Occipital lobe (tissue), 2 donors: ENCODE data around the gene ZC4H2.

DNA sequence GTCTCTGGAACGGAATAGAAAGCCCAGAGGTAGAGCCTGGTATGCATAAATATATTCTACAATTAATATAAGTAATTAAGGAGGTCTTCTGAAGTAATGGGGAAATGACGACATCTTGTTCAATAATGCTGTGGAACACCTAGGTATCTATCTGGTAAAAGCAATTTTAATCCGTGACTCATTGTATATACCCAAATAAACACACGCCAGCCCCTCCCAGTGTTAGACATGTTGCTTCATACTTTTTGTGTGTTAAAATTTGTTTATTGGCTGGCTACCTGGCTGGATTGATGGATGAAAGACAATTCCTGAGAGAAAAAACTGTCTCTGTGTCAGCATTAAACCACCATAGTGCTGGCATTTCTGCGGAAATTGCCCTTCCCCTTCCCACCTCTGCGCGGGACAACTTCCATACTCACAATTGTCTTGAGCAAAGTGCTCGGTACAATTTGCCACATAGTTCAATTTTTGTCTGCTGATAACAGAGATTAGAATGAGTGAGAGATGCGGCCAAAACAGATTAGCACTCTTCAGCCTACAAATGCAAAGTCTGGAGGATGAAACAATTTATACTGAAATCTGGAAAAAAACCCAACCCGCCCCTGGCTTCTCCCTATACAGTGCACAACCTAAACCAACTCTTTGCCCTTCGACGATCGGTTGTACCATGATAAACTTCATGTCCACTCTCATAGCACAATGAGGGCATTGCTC is 500 bp upstream of the ZXDA start:
- RAMPAGE, long total RNA: no peak

DNA sequence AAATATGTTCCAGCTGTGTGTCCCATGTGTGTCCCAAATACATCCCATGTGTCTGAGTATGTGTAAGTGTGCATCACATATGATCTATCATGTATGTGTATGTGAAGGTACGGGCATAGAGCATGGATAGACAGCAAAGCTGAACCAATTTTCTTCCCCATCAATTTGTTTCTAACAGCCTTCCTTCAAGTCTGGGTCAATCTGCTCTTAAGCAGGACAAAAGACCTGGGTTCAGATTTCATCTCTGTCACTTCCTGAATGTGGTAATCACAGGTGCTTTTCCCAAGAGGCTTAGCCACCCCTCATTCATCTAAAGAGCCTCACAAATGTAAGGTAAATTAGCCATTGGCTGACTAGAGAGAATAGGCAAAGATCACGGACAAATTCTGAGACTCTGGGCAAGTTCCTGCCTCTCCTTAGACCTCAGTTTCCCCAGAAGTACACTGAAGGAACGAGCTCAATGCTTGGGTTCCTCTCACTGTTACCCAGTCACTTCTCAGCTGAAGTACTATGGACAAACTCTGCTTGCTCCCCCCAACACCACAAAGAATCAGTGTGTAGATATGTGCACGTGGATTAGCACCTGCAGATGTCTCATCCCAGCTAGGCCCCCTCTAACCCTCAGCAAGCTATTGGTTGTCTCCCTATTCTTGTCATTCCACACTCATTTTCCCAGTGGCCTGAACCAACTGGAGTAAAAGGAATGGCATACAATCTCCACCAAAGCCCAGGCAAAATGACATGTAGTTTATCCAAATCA is 43.0 kb downstream of the ARHGEF9 start:
- RAMPAGE, long total RNA: no peak

DNA sequence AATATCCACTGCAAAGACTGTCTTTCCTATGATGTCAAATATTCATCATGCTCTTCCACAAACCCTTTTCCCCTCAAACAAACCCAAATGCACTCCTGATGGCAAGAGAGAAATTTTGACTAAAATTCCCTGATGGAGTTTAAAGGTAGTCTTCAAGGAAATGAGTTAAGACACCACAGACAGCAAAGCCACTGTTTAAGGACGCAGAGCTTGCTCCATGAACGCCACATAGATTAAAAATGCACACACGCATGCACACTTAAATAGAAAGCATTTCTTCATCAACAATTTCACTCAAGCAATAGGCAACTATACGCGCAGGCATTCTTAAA is 31.1 kb downstream of the ARHGEF9 start:
- RAMPAGE, long total RNA: no peak

DNA sequence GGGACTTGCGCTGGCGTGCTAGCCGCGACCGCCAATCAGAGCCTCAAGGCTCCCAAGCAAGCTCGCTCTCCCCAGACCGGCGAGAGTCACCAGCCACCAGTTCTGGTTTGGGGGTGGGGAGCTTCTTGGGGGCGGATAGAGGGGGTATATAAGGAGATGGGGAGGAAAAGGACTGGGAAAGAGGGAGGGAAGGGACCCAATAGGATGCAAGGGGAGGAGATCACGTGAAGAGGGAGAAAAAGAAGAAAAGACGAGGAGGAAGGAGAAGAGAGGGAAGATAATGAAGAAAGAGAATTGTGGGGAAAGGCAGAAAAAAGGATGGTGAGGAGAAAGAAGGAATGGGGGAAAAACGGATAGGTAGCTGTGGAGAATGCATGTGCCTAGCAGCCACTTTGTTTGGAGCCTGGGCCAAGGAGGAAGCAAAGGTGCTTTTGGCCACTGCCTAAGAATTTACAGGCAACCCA is 29.7 kb downstream of the ARHGEF9 start:
- RAMPAGE, long total RNA: no peak

DNA sequence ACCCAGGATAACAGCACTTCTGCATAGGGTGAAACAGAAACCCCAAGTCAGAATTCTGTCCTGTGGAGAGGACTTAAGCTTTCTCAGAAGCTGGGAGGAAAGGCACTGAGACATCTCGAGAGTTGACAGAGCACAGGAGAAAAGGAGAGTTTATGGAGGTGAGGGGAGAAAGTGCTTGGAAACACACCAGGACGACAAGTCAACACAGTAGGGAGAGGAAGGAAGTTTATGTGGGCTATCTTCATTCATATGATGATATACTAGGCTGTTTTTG is 150.5 kb downstream of the AMER1 start:
- RAMPAGE, long total RNA: no peak

DNA sequence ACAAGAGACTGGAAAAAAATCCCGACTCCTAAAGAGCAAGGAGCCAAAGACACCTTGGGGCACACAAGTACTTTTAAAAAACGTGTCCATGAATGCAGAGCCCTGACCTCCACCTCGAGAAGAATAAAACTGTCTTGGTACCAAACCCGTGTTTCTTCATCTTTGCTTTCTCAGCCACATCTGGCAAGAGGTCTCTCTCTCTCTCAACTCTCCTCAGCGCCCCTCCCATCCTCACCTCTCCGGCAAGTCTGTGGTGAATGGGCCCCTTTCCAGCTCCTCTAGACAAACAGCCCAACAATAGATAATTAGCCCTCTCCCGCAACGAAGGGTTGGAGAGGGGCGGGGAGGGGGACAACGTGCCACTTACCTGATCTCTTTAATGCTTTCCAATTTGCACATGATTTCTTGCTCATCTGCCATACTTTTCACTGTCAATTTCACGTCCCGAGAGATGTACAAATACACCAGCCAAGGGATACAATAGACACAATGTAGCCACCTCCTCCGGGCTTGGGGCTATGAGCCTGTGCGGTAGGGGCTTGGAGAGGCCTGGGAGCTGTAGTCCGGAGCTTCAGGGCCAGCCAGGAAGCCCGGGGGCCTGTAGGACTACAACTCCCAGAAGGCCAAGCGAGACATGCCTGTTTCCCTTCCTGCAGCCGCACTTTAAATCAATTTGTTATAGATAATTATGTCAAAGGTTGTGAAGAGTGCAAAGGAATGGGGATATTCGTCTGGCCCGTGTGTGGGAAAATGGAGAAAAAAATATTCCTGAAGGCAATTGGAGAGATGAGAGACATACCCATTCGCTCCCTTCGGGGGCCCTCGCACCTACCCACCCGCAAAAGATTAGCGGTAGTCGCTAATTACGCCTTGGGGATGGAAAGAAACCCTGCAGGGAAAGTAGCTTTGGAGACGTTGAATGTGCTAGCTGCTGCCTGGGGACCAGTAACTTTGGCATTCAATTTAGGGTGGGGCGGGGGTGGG is at the start of gene ZC4H2:
ZC4H2 (minus strand) TSS at position 493 of the 984 bp plus-strand sequence.
- RAMPAGE, long total RNA: no peak

- RAMPAGE, long total RNA: no peak
Measured at GRCh38 chrX:65406370-65406886, 128.2 kb downstream of the LAS1L start.

DNA sequence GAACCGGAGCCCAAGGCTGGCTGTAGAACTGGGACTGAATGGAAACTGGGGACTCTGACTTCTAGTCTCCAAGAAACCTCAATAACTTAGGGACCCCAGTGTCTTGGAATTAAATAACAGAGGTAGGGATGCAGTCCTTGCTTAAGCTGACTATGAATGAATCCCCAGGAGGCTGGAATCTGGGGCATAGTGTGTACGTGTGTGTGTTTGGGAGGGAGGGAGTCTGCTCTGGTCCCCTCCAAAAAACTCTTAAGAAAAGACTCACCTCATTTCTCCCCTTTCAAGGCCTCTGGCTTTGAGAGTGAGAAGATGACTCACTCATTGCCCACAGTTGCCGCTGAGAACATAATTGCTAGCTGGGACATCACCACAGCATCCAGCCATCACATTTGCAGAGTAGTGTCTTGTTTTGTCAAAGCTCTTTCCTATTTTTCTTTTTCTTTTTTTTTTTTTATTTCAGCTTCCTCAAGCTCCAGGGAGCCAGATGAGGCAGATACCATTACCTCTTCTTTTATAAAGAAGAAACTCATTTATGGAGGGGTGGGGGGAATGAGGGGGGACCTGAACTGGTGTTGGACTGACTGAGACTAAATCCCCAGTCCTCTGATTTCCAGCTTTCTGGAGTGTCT is 61.7 kb upstream of the LAS1L start:
- RAMPAGE, long total RNA: no peak

DNA sequence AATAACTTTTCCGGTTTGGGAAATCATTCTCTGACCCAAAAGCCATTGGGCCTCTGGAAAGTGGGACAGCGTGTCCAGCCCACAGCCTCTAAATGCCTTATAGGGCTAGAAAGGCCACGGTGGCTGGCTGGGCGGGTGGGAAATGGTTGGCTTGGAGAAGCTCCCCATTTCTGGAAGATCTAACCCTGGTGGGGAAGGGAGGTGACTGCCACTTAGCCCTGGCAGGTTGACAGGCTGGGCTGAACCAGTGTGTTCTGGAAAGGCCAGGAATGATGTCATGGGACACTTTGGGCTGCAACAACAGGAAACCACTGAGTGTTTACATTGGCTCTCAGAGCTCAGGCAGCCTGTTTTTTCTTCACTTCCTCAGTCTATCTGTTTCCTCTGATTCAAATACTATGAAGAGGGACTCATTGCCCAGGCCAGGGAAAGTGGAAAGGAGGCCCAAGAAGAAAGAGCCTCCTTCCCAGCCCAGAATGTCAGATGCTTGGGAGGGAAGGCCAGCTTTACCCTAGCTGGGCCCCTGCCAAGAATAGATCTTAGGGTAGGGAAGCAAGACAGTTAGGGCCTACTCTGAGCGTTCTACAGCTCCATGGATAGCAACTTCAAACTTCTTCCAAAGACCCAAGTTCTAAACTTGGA is 65.9 kb upstream of the MSN start:
- RAMPAGE, long total RNA: no peak

GRCh38 chrX:65697119-65697633 is 29.7 kb downstream of the MSN start:
- RAMPAGE, long total RNA: no peak

DNA sequence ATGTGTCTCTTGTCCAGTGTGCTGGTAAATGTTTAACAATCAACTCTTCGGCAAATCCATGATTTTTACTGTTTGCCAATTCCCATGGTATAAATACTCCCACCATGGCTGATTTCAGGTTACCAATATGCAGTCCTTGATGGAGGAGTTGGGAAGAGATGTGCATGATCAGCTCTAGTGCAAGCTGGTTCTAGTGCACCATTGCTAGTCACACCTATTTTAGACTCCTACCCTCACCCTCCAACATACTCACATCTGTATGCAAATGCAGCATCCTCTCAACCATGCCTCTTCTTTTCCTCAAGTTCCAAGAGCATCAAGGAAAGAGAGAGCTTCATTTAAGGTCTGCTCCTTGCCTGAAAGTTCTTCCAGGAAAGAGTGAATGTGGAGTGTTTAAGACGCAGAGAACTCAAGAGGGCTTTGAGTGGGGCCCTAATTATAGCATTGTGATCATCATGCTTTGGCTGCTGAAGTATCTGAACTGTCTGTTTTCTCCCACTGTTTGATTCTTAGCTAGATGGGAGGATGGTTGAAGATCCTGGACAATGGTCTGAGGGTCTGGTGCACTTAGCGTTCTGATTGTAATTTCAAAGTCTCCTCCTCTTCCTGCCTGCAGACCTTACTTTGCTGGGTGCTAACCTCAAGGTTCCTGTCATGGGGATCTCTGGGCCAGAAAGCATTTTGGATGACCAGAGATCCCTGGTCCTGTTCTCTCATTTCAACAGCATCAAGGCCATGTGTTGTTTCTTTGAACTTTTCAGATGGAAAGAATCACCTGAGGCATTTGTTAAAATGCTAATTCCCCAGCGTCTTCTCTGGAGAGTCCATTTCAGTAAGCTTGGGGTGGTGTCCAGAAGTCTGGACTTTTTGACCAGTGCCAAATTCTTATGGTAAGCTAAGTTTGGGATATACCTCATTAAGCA is 33.6 kb downstream of the MSN start:
- RAMPAGE, long total RNA: no peak

- RAMPAGE, long total RNA: no peak
Measured at GRCh38 chrX:66633425-66633882, 5.4 kb downstream of the EDA2R start.

DNA sequence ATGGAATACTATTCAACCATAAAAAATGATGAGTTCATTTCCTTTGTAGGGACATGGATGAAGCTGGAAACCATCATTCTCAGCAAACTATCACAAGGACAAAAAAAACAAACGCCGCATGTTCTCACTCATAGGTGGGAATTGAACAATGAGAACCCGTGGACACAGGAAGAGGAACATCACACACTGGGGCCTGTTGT is 271.7 kb upstream of the AR start:
- RAMPAGE, long total RNA: no peak

GRCh38 chrX:67546757-67547353 is 3.0 kb downstream of the AR start:
- RAMPAGE, long total RNA: no peak

GRCh38 chrX:67563444-67564052 is 19.7 kb downstream of the AR start:
- RAMPAGE, long total RNA: no peak

- RAMPAGE, long total RNA: no peak
Measured at GRCh38 chrX:68044363-68045174, 388.7 kb downstream of the OPHN1 start.

- RAMPAGE, long total RNA: no peak
Measured at GRCh38 chrX:68533934-68534745, 35.3 kb downstream of the YIPF6 start.

DNA sequence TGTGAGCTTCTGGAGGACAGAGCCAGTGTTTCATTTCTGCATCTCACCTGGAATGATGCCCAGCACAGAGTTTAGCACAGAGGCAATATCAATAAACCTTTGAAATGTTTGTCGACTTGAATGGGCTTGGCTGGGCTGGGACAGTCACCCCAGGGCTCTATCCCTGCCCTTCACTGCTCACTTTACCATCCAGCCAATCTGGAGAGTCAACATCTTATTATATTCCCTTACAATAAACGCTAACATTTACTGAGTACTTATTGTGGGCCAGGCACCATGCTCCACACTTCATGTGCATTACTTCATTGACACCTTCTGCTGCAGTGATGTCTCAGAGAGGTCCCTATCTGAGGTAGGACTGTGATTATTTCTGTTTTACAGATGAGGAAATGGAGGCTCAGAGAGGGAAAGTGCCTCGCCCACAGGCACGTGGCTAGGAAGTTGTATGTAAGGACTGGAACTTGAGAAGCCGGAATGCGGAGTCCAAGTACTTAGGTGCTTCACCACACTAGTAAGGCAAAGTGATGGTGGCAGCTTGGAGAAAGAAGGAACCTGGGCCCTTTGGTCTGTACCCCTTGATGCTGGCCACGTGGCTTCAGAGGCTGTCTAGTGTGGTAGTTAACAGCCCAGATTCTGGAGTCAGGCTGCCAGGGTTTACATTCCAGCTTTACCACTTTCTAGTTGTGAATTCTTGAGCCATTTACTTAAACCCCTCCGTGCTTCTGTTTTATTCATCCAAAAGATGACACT is 19.6 kb downstream of the EFNB1 start:
- RAMPAGE, long total RNA: no peak

DNA sequence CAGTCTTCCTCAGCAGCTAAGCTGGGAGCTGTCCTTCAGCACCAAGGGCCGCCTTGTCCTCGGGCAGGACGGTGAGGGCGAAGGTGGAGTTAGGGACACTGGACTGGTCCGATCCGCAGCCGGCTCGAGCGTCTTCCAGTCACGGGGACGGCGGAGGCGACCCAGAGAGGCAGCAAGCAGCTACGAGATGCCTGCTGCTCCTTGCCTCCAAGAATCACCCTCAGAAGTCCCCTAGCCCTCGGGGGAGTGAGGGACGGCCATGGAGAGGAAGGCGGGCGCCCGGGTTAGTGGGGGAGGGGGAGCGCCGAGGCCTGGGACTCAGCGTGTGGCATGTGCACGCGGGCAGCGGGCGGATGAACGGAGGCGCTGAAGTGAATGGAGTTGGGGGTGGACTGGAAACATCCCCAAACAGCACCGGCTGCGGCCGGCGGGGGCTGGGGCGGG is 264 bp upstream of the NALF2 start:
- RAMPAGE, long total RNA: no peak

GRCh38 chrX:70136969-70137634 is 3.9 kb downstream of the IGBP1 start:
- RAMPAGE, long total RNA: no peak